ENCODE measurements around a stretch of chrX.

- RRBS: 1% methylated on average over 5 of the region's 52 CpGs
Observed at GRCh38 chrX:276506-277232, 4.5 kb upstream of the PLCXD1 start.

DNA sequence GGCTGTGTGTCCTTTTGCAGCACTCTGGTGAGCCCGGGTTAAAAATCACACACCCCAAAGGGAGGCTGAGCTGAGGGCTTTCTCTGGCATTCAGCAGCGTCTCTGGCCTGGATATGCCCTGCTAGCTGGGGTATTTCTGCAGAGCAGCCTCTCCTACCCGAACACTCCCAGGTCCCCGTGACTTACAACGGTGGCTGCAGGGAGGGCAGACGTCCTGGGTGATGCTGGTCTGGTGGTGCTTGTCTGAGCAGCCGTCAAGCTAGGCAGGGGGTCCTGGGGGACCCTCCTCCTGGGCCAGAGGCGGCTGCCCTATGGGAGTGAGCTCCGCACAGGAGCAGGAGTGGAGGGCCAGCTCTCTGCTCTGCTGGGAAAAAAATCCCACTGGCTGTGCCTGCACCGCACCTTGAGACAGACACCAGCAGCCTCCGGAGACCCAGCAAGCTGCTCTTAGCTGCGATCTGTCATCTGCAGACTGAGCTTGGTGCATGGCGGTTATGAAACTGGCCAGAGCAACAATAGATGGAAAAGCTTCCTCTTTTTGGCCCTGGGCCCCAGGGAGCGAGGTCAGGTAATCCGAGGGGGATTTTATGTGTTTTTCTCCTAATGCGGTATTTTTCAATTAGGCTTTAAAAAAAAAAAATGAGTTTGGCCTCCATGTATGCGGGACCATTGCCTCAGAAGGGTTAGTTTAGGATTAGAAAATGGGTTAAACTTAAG is 41.4 kb upstream of the ASMTL start:
- RRBS: no CpG with 5 or more reads among the region's 17 CpGs

DNA sequence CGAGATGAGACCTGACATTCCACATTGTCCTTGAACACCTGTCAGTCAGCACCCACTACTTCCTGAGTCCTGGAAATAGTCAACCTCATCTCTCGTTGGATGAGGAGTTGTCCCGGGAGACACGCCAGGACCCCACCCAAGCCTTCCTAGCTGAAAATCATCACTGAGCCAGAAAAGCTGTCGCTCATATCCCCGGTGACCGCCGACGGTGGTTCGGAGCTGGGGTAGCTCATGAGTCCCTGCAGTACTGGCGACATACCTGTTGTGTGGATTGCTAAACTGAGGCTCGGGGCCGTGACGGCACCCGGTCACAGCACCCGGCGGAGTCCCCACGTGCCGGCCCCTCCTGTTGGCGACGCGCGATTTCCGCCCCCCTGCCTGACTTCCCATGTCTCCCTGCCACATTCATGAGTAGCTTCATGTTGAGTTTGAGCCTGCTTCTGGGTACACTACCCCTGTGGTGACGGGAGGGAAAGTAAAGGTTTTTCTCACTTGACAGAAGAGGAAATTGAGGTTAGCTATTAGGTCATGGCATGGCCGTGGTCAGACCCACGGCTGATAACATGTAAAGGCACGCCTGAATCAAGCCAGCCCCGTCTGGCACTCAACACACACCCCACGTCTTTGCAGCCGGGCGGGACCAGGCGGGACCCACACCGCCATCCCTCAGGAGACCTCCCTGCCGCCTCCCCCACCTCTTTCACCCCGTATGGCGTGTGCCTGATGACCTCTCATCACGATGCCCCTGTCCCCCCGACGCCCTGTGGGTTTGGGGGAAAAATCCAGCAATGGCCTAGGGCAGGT is 29.5 kb downstream of the P2RY8 start:
- RRBS: 96% methylated on average over 4 of the region's 40 CpGs

DNA sequence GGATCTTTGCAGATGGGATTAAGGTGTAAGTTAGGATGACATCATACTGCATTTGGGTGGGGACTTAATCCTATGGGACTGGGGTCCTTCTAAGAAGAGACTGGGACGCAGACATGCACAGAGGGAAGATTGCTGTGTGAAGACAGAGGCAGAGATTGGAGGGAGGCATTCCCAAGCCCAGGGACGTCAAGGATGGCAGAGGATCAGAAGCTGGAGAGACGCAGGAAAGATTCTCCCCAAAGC is 11.8 kb downstream of the P2RY8 start:
- RRBS: no CpG with 5 or more reads among the region's 3 CpGs

DNA sequence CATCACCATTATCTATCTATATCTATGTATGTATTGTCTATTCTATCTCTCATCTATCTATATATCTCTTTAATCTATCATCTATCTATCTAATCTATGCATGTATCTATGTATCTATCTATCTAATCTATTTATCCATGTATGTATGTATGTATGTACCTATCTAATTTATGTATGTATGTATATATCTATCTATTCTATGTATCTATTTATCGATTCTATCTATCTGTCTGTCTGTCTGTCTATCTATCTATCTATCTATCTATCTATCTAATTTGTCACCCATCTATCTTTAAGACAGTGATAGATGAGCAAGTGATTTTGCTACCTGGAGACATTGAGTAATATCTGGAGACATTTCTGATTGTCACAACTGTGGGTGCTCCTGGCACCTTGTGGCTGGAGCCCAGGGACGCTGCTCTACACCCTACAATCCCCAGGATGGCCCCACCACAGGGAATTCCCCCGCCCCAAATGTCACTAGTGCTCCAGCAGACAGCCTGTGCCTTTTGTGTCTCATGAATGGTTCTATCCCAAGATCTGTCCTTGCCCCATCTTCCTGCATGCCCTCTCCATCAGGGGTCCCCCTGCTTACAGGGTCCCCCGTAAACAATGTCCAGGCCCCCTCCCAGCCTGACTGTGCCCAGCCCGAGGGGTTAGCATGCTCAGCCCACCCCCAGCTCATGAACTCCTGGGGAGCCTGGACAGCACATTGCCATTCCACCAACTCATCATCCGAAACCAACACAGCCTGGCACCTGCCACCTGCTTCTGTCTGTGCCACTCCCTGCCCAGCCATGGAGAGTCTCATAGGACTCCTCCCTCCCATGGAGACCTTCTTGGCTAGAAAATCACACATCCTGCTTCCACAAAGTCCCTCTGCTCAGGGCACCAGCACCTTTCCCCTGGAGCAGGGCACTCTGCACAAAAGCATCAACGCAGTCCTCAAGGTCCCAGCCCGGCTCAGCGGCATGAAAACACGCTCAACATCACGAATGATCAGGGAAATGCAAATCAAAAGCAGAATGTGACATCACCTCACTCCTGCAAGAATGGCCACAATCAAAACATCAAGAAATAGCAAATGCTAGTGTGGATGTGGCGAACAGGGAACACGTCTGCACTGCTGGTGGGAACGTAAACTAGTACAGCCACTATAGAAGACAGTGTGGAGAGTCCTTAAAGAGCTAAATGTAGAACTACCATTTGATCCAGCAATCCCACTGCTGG is 5.7 kb downstream of the P2RY8 start:
- RRBS: no CpG with 5 or more reads among the region's 14 CpGs

- RRBS: no CpG with 5 or more reads among the region's 51 CpGs
Observed at GRCh38 chrX:1593681-1594668, 2.6 kb downstream of the AKAP17A start.

GRCh38 chrX:2252827-2253651 is 247.7 kb downstream of the DHRSX start:
- RRBS: no CpG with 5 or more reads among the region's 34 CpGs

DNA sequence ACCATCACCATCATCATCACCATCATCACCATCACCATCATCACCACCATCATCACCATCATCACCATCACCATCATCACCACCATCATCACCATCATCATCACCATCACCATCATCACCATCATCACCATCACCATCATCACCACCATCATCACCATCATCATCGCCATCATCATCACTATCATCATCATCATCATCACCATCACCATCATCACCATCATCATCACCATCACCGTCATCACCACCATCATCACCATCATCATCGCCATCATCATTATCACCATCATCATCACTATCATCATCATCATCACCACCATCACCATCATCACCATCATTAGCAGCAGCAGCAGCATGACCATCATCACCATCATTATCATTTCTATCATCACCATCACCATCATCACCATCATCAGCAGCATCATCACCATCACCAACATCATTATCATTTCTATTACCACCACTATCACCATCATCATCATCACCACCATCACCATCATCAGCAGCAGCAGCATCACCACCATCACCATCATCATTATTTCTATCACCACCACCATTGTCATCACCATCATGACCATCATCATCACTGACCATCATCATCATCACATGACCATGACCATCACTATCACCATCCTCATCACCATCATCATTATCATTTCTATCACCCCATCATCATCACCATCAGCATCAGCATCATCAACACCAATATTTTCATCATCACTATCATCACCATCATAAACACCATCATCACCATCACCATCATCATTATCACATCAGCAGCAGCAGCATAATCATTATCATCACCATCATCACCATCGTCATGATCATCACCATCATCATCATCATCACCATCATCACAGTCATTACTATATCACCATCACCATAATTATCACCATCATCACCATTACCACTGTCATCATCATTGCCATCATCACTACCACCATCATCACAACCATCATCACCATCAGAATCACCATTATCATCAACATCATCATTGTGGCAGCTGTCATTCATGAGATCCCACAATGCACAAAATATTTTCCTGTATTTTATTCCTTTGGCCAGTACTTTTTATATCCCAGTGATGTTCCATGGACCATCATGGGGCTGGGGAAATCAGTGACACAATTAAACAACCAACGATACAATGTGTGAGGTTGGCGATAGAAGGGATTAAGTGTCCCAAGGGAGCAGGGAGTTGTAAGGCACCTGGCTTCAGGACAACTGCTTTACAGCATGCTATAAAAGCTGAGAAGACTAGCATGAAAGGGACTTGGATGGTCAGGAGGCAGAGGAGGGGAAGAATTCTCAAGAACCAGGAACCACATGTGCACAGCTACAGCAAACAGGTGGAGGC is 117.7 kb downstream of the DHRSX start:
- RRBS: no CpG with 5 or more reads among the region's 6 CpGs

- RRBS: no CpG with 5 or more reads among the region's 6 CpGs
Observed at GRCh38 chrX:2499139-2499615, 1.6 kb downstream of the DHRSX start.

DNA sequence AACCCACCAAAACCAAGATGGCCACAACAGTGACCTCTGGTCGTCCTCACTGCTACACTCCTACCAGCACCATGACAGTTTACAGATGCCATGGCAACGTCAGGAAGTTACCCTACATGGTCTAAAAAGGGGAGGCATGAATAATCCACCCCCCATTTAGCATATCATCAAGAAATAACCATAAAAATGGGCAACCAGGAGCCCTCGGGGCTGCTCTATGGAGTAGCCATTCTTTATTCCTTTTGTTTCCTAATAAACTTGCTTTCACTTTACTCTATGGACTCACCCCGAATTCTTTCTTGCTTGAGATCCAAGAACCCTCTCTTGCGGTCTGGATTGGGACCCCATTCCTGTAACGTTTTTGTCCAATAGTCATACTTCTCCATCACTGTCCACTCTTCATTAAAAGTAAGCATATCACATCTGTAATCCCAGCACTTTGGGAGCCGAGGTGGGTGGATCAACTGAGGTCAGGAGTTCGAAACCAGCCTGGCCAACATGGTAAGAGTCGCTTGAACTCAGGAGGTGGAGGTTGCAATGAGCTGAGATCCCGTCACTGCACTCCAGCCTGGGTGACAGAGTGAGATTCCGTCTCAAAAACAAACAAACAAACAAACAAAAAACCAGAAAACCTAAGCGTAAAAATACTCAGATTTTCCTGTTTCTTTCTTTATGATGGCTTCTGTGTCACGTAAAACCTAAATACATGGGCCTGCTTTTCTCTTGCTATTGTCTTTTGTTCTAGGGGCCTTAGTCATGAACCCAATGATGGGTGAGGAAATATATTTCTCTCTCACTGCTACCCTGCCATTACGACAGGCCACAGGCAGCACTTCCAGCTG is 86.2 kb upstream of the CD99 start:
- RRBS: no CpG with 5 or more reads among the region's 14 CpGs

DNA sequence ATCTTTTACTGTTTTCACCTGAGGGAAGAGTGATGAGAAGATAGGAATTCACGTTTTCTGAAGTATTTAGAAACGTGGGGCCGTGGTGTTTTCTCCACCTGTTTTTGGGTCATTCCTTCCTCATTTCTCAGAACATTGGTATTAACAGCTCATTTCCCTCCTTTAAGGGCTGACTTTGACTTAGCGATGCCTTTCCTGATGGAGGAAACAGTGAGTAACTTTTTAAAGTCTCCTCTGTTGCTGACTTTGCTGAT is 80.3 kb upstream of the CD99 start:
- RRBS: no CpG with 5 or more reads among the region's 4 CpGs

- RRBS: no CpG with 5 or more reads among the region's 31 CpGs
Observed at GRCh38 chrX:2804770-2805920, 23.6 kb upstream of the GYG2 start.

DNA sequence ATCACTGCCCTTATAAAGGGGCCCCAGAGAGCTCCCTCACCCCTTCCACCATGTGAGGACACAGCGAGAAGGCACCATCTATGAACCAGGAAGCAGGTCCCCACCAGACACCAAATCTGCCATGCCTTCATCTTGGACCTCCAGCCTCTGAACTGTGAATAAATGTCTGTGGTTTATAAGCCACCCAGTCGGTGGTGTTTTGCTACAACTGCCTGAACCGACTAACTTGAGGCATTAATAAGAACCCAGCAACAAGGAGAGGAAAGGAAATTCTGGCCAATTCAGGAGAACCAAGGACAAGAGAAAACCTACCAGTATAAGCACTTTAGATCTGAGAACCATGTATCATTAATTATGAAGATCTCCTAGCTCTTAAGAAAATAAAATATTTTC is 5.3 kb downstream of the PRKX start:
- RRBS: no CpG with 5 or more reads among the region's 3 CpGs

DNA sequence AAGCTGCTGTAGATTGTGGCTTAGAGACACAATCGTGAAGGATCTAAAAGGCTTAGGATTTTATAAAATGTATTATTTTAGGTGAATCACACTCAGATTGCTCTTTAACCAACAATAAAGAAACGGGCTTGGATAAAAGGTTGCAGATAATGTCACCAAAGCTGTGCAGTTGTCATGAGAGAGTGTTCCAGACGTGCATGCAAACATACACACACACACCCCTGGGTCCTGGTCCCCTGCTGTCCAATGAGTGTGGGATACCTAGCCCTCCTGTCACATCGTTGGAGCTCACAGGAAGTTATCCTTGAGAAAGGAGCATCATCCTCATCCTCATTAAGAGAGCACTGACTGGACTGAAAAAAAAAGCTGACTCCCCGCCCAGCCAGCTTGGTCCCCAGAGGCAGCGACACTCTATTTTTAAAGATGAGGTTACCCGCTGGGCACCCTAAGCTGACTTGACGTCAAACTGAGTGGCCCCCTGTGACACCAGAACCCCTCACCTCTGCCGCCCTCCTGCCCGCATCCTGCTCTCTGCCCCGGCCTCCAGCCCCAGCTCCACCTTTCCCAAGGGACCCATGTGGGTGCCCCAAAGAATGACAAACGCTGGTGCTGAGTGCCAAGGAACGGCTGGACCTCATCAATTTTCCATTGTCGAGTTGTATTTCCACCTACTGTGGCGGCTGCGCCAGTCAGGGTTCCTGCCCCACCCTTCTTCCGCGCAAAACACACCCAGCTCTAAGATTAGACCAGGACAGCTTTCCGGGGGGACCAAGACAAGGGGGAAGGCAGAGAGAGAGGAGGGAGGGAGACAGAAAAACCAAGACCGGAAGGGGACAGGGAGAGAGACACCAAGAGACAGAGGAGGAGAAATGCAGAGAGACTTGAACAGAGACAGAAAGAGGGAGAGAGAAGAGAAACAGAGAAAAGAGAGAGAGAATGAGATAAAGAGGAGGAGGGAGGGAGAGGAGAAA is 2.2 kb downstream of the PRKX start:
- RRBS: no CpG with 5 or more reads among the region's 20 CpGs

GRCh38 chrX:3714219-3714633 is 777 bp upstream of the PRKX start:
- RRBS: no CpG with 5 or more reads among the region's 14 CpGs

- RRBS: no CpG with 5 or more reads among the region's 8 CpGs
Observed at GRCh38 chrX:3817325-3818130, 104.1 kb upstream of the PRKX start.

DNA sequence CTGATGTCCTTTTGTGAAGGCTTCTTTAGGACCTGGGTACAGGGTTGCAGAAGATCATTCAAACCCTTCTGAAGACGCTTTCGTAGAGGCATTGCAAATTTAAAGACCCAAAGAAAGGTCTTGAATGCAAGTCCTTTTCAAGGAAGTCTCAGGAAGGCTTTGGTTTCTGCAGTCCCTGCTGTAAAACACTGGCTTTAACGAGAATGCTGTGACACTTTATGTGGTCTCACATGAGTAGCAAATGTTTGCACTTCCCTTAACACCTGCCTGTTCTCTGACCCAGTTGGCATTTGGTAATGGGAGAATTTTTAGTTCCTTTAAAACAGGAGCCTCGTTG is 330.4 kb upstream of the PRKX start:
- RRBS: no CpG with 5 or more reads among the region's 4 CpGs

- RRBS: no CpG with 5 or more reads among the region's 5 CpGs
Observed at GRCh38 chrX:6002006-6002544, 226.6 kb downstream of the NLGN4X start.

GRCh38 chrX:7041797-7042185 is 105.7 kb upstream of the STS start:
- RRBS: no CpG with 5 or more reads among the region's 3 CpGs

- RRBS: no CpG with 5 or more reads among the region's 7 CpGs
Observed at GRCh38 chrX:7709921-7710334, 133.0 kb upstream of the VCX start.